Cardiac septum (tissue), 1 donor: Measurements from ENCODE around the gene PLPP1.

DNA sequence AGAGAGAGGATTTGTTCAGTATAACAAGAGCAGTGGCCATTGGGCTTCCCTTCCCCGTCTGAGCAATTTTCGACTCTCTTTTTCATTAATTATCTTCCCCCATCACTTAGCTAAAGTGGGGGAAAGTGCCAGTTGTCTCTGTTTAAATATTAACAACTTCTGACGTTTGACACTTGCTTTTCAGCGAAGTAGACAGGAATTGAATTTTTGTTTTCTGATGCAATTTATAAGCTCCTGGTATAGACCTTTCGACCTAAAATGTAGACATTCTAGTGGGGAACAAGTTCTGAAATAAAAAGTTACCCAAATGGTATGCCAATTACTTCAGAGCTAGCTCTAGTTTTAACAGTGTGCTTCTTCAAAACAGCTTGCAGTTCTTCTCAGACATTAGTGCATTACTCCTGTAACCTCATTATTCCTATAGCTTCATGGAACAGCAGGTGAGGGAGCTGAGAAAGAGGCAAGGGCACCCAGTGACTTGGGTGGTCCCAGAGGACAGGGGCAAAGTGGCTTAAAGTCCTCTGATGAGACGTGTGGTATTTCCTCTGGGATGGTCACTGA is 100.7 kb upstream of the ITGA2 start:
- PRO-cap, result no peak

- PRO-cap, result no peak
Observed at GRCh38 chr5:52895819-52896482, 93.2 kb upstream of the ITGA2 start.

DNA sequence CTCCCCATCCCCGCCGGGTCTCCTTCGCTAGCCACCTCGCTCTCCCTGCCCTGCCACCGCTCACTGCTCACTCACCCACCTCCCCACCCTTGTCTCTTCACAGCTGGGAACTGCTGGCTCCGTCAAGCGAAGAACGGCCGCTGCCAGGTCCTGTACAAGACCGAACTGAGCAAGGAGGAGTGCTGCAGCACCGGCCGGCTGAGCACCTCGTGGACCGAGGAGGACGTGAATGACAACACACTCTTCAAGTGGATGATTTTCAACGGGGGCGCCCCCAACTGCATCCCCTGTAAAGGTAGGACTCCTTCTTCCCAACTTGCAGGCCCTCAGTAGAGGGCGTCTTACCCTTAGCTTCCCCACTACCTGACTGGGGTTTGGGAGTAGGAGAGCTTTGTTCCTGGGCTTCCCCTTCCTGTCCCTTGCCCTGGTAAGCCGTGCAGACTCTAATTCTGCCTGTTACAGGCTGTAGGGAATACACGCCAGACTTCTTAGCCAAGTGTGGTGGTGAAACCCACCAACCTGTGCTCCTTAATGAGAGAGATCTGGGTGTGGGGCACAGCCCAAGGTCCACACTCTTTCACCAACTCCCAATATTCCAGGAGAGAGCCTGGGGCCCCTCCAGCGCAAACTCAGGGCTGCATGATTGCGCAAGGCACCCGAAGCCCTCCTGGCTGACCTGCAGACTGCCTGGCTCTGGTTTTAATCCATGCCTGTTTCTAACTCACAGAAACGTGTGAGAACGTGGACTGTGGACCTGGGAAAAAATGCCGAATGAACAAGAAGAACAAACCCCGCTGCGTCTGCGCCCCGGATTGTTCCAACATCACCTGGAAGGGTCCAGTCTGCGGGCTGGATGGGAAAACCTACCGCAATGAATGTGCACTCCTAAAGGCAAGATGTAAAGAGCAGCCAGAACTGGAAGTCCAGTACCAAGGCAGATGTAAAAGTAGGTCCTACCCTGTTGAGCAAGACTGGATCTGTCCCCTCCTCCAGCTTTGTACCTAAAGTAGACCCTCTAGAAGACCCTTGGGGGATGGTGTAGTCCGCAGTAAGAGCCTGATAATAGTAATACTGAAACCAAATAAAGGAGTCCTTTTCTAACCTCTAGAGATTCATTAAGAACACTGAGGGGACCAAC is 2.7 kb downstream of the FST start:
- PRO-cap, result no peak

DNA sequence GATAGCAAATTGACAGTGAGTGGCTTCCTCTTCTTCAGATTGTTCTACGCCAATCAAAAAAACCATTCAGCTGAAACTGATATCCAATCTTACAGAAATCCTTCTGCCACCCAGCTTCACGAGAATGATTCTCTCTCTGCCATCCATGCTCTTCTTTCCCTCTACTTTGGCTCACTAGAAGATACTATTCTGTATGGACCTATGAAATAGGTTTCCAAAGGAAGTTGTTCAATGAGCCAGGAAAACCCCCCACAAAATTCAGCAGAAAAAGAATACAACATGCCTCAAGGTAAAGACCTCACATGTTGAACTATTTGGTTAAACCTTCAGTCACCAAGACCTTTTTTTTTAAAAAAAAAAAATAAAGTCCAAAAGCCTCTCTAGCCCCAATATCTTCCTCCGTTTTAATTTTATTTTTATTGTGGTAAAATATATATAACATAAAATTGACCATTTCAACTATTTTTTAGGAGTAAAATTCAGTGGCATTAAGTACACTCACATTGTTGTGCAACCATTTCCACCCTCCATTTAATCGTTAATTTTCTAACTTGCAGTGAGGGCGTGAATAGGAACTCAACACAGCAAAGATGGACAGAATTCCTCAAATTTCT is 366.3 kb downstream of the NDUFS4 start:
- PRO-cap, result no peak

DNA sequence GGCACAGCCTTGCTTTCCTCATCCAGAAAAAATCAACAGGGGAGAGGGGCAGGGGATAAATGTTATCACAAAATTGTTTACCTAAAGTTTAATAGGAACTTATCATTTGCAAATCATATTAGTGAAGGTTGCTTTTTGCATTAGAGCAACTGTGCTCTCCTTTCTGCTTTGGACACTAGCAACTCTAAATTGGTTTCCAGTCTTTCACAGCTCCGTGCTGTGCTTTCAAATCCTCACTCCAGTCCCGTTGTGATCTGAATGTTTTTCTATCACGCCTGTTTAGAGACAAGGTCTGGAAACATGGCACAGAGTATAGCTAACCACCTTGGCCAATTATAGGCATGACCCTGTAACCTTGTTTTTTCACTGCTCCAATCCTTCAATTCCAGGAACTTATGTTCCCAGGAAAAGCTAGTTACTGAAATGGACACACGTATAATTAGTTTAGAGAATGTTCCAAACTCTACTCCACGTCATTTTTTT is 55.6 kb downstream of the ARL15 start:
- PRO-cap, result no peak

DNA sequence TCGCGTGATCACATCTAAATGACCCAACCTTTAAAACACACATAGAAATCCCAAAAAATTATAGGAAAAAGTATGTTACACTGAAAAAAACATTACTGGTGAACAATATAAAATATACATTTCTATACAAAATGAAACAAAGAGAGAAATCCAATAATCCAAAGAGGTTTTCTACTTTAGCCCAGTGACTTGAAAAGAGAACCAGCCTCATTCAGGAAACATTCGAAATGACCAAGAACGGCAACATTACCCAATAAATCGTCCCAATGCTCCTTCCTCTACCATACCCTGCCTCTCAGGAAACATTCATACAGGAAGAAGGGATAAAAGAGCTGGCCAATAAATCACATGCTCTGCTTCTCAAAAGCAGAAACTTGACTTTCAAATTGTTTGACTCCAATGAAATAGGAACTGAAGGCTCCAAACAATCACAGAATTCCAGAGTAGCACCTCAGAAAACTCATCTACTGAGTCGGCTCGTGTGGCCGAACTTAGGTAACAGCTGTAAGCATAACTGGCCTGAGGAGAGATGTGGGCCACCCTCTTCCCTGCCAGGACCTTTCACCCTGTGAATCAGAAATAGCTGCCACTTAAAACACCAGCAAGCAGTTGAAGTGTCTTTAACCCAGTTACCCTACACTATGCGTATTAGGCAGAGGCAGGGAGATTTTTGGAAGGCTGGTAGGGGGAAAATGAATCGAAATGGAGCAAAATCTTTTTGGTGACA is 14.7 kb downstream of the ARL15 start:
- PRO-cap, result unidirectional peak, minus-strand start at position 297 of the sequence

DNA sequence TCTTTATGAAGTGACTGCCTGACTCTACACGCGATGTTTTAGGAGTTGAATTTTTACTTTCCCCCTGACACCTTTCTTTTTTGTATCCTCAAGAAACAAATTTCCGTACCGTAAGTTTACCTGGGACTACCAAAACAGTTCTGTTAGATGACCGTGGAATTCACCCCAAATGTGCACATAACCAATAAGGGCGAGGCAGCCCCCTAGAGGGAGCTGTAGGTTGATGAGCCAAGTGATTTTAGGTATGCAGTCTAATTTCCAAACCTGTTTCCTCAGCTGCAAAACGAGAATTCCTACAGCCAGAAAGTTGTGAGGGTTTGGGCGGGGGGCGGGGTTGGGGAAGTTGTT is 1.4 kb upstream of the ARL15 start:
- PRO-cap, result no peak

- PRO-cap, result bidirectional peak, plus-strand start at chr5:54736330, minus-strand start at chr5:54736178
Observed at GRCh38 chr5:54735847-54736520, 218.4 kb downstream of the SNX18 start.

GRCh38 chr5:55061986-55062427 is 38.0 kb downstream of the GZMK start:
- PRO-cap, result no peak

GRCh38 chr5:55502753-55503585 is 31.8 kb downstream of the PLPP1 start:
- PRO-cap, result no peak

GRCh38 chr5:55534150-55535122 is at the start of gene PLPP1:
Gene PLPP1, minus strand, starts transcription at chr5:55534964.
- PRO-cap, result bidirectional peak, plus-strand start at chr5:55534315, minus-strand start at chr5:55534214; bidirectional peak, plus-strand start at chr5:55534584, minus-strand start at chr5:55534456; bidirectional peak, plus-strand start at chr5:55534780, minus-strand start at chr5:55534698; bidirectional peak, plus-strand start at chr5:55535183, minus-strand start at chr5:55534964

GRCh38 chr5:55535123-55535299 is 247 bp upstream of the PLPP1 start:
- PRO-cap, result bidirectional peak, plus-strand start at chr5:55535183, minus-strand start at chr5:55534964

DNA sequence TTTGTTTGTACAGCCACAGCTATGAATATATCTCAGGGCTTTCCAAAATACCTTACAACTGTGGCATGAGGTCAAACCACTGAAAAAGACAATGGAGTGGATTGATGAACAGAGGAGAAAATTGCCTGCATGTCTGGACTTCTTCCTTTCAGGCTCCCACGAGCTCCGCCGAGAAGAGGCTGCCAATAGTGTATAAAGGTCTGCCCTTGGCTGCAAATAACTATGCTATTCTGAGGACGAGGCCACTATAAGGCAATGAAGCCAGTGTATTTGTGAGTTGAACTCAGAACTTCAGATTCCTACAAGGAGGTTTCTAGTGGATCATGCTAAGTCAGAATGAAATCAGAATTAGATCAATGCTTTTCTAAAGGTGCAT is 42.6 kb upstream of the PLPP1 start:
- PRO-cap, result bidirectional peak, plus-strand start at position 223 of the sequence, minus-strand start at position 167 of the sequence

DNA sequence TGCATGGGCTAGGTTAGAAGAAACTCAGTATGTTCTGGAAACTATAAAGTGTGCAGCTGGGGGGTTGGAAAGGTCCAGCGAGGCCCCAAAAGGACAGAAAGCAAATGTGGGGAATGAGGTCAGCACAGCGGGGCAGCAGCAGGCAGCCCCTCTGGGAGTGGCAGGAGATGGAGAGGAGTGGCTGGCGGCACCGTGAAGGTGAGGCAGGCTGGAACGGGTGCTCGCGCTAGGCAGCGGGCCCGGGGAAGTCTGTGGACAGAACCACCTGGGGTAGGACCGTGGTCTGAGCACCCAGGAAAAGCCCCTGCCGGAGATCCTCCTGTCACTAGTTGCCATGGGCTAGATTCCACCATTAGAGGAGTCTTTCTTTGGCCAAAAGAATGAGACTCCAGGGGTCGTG is 61.4 kb downstream of the IL6ST start:
- PRO-cap, result no peak

DNA sequence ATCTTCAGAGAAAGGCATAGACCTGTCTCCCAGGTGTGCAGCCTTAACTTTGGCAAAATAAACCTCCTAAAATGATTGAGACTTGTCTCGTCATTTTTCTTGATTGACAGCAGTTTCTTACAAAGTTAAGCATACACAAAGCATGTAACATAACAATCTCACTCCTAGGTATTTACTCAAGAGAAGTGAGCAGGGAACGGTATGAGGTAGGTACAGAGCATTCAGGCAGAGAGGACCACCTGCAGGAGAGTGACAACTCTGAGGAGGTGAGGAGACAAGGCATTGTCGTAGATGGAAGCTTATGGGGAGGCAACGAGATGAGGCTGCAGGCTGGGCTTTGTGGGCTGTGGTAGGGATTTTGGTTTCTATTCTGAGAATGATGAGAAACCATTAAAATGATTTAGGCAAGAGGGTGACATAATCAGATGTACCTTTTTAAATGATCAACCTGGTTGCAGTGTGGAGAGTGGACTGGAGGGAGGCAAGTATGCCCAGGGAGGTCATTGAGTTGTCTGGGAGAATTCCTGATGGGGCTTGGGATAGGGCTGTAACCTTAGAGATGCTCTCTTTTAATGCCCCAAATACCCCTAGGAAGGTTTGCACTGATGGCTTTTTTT is 65.9 kb upstream of the IL6ST start:
- PRO-cap, result no peak

- PRO-cap, result no peak
Observed at GRCh38 chr5:56071155-56071533, 76.4 kb upstream of the IL6ST start.

- PRO-cap, result no peak
Observed at GRCh38 chr5:56148356-56149152, 84.6 kb downstream of the ANKRD55 start.

GRCh38 chr5:56481988-56482744 is 249.0 kb upstream of the ANKRD55 start:
- PRO-cap, result unidirectional peak, minus-strand start at chr5:56482490

- PRO-cap, result bidirectional peak, plus-strand start at chr5:56512663, minus-strand start at chr5:56512504
Observed at GRCh38 chr5:56512451-56512833, 279.3 kb upstream of the ANKRD55 start.

DNA sequence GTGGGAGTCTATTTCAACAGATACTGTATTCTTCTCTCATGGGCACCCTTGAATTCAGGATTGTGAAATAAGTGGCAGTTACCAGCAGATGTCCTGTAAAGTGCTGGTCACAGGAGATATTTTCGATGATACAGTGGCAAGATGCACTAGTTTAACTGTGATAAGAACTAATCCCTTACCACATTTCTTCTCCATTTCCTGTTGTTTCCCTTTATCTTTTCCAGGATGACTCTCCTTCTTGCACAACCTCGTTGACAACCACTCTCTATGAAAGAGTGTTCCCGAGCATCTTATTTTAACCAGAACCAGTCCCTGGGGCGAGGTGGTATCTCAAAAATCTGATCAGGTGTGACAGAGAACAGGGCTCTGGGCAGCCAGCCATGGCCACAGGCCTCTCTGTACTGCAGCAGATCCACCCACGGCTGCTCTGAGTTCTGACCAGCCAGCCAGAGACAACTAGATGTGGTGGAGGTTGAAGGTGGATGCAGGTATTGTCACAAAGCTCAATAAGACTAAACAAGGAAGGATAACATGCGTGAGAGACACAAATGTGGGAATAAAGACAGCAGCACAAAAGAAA is 51.3 kb upstream of the MAP3K1 start:
- PRO-cap, result no peak